ENCODE measurements around the genes PSMA8, TTR and NOL4.

DNA sequence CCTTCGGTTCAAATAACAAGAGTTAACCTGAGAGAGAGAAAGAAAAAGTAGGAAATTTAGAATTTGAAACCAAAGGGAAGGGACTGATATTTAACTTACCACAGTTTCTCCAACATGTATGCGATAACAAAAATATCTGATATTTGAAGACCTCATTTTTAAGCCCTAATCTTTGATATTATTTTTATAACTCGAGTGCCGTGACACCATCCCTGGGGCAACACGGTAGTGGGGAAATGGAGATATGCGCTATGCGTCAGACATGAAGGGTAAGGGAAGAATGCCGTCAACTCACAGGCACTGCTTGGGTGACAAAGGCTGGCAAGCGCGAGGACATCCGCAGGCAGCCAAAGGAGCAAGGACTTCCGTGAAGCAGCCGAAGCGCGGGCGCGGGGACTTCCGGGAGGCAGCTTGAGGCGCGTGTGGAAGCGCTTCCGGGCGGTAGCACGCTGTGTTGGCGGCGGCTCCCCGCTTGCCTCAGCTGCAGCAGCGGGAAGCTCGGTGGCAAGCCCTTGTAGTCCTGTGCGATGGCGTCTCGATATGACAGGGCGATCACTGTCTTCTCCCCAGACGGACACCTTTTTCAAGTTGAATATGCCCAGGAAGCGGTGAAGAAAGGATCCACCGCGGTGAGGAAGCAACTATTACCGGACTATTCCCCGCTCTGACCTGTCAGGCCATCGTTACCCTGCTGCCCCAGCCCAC lies at the start of gene PSMA8:
Gene PSMA8 (plus strand): TSS at position 431 of the 705 bp plus-strand sequence.
- PRO-cap, 3 experiments = no peak in any of the 3 experiments
- RRBS = 57% methylated on average over 4 of the region's 40 CpGs

GRCh38 chr18:26225331-26225886 lies 836 bp upstream of the TAF4B start:
- PRO-cap, 3 experiments = no peak in any of the 3 experiments
- RRBS = no CpG with 5 or more reads among the region's 8 CpGs

DNA sequence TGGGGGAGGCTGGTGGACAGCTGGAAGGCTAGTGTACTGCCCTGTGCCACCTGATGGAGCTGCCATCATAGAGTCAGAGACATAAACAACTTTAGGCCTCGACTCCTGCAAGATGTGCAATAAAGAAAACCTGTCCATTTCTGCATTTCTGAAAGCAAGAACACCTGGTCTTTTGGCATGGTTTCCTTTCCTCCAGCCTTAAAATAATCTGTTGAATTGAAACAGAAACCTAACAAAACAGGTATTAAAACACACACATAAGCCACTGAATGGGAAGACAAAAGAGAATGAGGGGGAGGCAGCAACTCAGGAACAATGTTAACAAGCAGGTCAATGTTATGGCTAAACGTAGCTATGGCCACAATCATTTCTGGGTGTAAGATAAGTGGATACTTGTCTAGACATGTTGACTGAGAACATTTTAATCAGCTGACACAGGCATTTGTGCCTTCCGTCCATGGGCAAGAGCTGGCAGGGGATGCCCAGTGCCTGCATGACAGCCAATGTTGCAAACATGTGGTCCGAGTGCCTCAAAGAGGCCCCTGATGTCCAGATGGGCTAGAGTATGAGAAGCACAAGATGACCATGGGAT lies 87.7 kb downstream of the KCTD1 start:
- PRO-cap, 3 experiments = no peak in any of the 3 experiments
- RRBS = no CpG with 5 or more reads among the region's 4 CpGs

DNA sequence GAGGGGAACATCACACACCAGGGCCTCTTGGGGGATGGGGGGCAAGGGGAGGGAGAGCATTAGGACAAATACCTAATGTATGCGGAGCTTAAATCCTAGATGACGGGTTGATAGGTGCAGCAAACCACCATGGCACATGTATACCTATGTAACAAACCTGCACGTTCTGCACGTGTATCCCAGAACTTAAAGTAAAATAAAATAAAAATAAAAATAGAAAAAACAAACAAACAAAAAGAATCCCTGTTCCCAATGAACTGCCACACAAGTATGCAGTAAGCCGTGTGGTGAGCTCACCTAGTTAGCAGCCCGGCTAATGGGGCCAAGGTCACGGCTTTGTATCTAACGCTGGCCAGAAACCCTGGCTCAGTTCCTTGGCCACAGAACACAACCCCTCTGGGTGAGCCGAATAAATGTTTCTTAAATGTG lies 41.3 kb downstream of the CHST9 start:
- PRO-cap, 3 experiments = no peak in any of the 3 experiments
- RRBS = no CpG with 5 or more reads among the region's 9 CpGs

DNA sequence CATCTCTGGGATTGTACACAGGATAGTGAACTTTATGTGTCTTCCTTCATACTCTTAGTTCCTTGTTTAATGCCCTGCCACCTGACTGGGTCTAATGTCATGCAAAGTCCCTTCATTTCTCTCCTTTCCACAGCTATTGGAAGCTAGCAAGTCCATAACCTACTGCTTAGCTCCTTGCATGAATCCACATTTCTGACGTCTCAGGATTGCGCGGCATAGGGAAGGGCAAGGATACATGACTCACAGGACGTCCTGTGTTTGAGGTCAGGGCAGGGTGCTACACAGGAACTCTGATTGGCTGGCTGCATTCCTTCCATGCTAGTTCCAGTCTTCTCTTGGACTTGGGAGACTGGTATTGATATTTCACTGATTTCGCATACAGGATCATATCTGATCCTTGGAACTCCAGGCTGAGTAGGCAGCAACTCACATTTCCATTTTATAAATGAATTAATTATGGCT lies 137.9 kb downstream of the CDH2 start:
- PRO-cap, 3 experiments = no peak in any of the 3 experiments
- RRBS = no CpG with 5 or more reads among the region's 5 CpGs

DNA sequence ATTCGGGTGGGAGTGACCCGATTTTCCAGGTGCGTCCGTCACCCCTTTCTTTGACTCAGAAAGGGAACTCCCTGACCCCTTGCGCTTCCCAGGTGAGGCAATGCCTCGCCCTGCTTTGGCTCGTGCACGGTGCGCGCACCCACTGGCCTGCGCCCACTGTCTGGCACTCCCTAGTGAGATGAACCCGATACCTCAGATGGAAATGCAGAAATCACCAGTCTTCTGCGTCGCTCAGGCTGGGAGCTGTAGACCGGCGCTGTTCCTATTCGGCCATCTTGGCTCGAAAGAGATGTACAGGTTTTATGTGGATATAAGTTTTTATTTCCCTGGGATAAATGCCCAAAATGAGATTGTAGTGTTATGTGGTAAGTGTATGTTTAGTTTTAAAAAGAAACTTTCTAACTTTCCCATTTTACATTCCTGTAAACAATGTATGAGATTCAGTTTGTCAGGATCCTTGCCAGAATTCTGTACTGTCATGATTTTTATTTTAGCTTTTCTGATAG lies 245.4 kb upstream of the CDH2 start:
- PRO-cap, 3 experiments = no peak in any of the 3 experiments
- RRBS = no CpG with 5 or more reads among the region's 18 CpGs

GRCh38 chr18:30992148-30992804 lies 50.3 kb downstream of the DSC3 start:
- PRO-cap, 3 experiments = no peak in any of the 3 experiments
- RRBS = no CpG with 5 or more reads among the region's 5 CpGs

DNA sequence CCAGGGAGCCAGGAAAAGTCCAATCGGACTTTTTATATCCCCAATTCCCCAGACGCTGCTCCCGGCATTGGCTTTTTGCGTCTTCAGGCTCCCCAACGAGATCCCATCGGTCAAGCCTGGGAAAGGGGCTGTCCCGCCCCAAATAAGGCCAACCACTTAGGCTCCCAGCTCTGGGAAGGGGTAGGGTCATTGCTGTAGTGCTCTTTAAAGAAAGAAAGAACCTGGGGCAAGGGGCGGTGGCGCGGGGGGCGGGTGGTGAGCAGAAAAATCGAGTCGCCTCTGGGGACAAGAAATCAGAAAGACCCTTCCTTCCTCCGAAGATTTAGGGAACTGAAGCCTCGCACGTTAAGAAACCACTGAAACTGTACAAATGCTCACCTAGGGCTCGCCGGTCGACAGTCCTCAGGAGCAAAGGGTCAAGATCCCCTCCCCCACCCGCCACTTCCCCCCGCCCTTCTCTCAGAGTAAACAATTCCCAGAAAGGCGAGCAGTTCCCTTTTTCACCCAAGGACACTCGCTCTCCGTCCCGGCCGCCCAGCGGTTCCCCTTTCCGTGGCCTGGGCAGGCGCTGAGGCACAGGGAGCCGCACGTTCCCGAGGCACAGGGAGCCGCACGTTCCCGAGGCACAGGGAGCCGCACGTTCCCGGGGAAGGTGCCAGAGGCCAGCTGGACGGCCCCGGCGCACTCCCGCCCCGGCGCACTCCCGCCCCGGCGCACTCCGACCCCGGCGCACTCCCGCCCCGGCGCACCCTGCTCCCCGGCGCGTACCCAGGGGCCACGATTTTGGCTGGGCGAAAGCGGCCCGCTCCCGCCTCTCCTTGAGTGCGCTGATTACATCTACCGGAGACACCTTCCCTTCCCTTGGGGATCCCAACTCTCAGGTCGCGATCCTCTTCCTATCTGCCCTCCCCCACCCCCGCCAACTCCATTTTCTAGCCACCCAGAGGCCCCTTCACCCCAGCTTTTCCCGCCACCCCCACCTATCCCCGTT lies 1.1 kb downstream of the DSC2 start:
- PRO-cap, 3 experiments = peak in 3 of 3 experiments; most common plus-strand start position 207 of the sequence (in 3); most common minus-strand start position 85 of the sequence (in 3)
- RRBS = under 1% methylated on average over 17 of the region's 68 CpGs

- PRO-cap, 3 experiments = no peak in any of the 3 experiments
- RRBS = no CpG with 5 or more reads among the region's 6 CpGs
Measured at GRCh38 chr18:31223503-31223803, 60.8 kb upstream of the DSC1 start.

GRCh38 chr18:31229208-31229535 lies 66.5 kb upstream of the DSC1 start:
- PRO-cap, 3 experiments = no peak in any of the 3 experiments
- RRBS = no CpG with 5 or more reads among the region's 2 CpGs

DNA sequence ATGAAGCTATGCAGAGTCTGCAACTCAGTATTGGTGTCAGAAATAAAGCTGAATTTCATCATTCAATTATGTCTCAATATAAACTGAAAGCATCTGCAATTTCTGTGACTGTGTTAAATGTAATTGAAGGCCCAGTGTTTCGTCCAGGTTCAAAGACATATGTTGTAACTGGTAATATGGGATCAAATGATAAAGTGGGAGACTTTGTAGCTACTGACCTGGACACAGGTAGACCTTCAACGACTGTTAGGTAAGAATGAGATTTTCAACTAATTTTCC lies 18.3 kb downstream of the DSG1 start:
- PRO-cap, 3 experiments = no peak in any of the 3 experiments
- RRBS = no CpG with 5 or more reads among the region's 2 CpGs

GRCh38 chr18:31510095-31510805 lies 12.3 kb downstream of the DSG2 start:
- PRO-cap, 3 experiments = peak in 1 of 3 experiments; most common minus-strand start chr18:31510451 (in 1)
- RRBS = no CpG with 5 or more reads among the region's 3 CpGs

DNA sequence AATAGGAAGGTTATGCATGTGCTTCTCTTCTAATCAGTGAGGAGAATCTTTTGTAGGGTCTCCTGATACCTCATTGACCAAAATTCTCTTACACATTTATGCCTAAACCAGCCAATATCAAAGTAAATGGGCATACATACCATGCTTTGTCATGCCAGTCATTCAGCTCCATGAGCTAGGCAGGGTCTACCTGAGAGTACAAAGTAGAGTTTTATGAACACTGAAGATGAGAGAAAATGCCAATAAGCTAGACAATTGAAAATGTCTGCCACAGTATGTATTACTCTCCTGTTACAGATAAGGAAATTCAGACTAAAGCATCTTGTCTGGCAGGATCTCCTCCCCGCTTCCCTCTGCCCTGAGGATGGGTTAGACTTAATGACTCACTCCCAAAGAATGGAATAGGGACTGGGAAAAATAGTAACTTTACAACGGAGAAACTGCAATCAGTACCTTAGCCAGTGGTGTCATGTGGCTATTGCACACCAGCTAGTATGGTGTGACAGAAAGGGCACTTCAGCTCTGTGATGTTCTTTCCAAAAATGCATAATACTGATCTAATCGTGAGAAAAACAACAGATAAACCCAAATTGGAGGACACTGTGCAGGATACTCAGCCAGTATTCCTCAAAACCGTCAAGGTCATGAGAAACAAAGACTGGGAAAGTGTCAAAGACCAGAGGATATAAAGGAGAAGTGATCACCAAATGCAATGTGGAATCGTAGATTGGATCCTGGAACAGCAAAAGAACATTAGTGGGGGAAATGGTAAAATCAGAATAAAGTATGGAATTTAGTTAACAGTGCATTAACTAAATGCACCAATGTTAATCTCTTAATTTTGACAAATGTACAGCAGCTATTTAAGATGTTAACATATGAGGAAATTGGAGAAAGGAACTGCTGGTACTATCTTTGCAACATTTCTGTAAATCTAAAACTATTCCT lies 15.6 kb downstream of the DSG2 start:
- PRO-cap, 3 experiments = no peak in any of the 3 experiments
- RRBS = no CpG with 5 or more reads among the region's 5 CpGs

DNA sequence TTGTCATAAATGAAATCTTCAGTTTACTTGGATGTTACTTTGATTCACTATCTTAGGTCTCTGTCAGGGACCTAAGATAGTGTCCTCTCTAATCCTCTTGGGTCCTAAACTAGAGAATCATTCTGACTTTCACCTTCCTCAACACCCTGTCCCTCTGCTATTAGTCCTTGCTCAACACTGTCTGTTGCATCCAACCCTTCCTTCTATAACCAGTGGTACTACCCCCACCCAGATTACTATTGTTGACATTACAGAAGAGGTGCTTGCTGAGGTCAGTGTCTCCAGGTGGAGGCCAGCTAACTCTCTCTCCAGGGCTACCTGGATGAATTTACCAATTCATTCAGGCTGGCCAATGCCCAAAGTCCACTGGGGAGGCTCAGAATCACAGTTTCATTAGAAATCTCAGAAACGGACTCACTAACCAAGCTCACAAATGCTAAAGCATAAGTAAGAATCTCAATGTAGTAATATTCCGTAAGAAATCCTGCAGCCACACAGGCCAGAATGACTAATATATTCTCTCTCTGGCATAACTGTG lies 10.2 kb upstream of the TTR start:
- PRO-cap, 3 experiments = no peak in any of the 3 experiments
- RRBS = no CpG with 5 or more reads among the region's 2 CpGs

- PRO-cap, 3 experiments = no peak in any of the 3 experiments
- RRBS = no CpG with 5 or more reads among the region's 6 CpGs
Measured at GRCh38 chr18:31591325-31592152, at the start of gene TTR. Gene TTR (plus strand): TSS chr18:31591877.

GRCh38 chr18:31739710-31740104 lies 21.0 kb downstream of the SLC25A52 start:
- PRO-cap, 3 experiments = no peak in any of the 3 experiments
- RRBS = no CpG with 5 or more reads among the region's 5 CpGs

- PRO-cap, 3 experiments = no peak in any of the 3 experiments
- RRBS = no CpG with 5 or more reads among the region's 4 CpGs
Measured at GRCh38 chr18:32360705-32361361, 109.8 kb downstream of the GAREM1 start.

DNA sequence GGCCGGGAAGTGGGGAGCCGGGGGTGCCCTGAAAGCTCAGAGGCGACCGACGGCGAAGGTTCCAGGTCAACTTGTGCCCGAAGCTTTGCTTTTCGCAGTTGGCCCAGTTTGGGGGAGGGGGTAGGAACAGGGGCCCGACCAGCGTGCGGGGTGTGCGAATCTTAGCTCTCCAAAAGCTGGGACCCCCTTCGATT lies 1.9 kb downstream of the KLHL14 start:
- PRO-cap, 3 experiments = no peak in any of the 3 experiments
- RRBS = no CpG with 5 or more reads among the region's 13 CpGs

GRCh38 chr18:34224074-34225166 lies at the start of gene NOL4:
Gene NOL4 (minus strand): TSS chr18:34224913.
- PRO-cap, 3 experiments = peak in 2 of 3 experiments; most common plus-strand start chr18:34225116 (in 1); most common minus-strand start chr18:34224934 (in 2)
- RRBS = 2% methylated on average over 23 of the region's 63 CpGs

DNA sequence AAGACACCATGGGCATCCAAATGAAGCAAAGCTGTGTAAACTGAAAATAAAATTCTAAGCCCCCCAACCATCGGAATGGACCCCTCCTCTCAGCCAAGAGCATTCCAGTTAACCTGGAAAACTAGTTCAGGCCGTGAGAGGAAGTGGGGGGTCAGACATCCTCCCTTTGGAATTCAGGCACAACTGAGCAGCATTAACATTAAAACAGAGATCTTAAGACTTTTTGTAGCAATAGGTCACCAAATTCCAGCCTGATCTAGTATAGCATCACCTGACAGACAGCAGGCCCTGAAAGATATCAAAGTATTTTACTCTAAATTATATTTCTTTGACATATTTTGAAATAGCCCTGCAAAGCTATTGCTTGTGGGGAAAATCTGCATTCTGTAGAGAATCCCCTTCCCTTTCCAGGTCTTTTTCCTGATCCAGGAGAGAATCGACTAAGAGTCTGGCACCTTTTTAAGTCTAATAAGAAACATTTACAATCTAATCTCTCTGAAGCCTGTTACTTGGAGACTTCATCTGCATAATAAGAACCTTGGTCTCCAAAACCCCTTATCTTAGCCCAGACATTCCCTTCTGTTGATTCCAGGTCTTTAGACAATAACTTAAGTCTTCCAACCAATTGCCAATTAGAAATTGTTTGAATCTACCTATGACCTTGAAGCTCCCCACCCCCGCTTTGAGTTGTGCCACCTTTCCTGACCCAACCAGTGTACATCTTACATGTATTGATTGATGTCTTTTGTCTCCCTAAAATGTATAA lies 49.8 kb upstream of the DTNA start:
- PRO-cap, 3 experiments = no peak in any of the 3 experiments
- RRBS = no CpG with 5 or more reads among the region's 4 CpGs

All from breast (tissue), 4 donors.